Epithelial cell of alveolus of lung (primary cell): ENCODE measurements around a stretch of chr10.

- RAMPAGE, long total RNA: no peak
- RRBS: no CpG with 5 or more reads among the region's 9 CpGs
Measured at GRCh38 chr10:30901862-30902578, 129.6 kb downstream of the ZNF438 start.

DNA sequence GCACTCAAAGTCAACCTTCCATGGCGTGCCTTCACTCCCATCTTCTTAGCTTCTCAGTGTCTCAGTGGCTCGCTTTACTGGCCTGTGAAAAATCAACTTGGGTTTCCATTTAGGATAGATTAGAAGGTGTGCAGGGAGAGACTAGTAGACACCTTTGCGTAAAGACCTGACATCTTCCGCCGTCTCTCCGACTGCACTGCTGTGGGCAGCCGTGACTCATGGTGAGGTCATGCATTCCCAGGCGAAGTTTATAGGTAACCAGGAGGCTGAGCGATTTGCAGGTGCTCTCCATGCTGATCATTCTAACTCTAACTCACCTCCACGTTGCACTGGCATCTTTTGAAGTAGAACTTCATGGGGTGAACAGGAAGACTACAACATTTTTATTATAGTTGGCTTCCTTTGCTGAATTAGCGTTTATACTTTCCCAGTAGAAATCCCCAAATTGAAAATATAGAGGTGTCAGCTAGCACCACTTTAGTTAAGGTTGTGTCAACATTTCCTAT is 68.0 kb upstream of the ZNF438 start:
- RAMPAGE, long total RNA: no peak
- RRBS: no CpG with 5 or more reads among the region's 11 CpGs

GRCh38 chr10:31395684-31396221 is 76.7 kb downstream of the ZEB1 start:
- RAMPAGE, long total RNA: no peak
- RRBS: no CpG with 5 or more reads among the region's 3 CpGs

DNA sequence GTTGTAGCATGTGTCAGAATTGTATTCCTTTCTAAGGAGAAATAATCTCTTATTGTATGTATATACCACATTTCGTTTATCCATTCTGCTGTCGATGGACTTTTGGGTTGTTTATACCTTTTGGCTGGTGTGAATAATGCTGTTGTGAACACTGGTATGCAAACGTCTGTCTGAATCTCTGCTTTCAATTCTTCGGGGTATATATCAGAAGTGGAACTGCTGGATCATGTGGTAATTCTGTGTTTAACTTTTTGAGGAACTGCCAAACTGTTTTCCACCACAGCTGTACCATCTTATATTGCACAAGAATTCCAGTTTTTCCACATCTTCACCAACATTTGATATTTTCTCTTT is 270.9 kb downstream of the ZEB1 start:
- RAMPAGE, long total RNA: no peak
- RRBS: no CpG with 5 or more reads among the region's 4 CpGs

GRCh38 chr10:31758506-31759022 is 170.1 kb downstream of the ARHGAP12 start:
- RAMPAGE, long total RNA: no peak
- RRBS: no CpG with 5 or more reads among the region's 5 CpGs

DNA sequence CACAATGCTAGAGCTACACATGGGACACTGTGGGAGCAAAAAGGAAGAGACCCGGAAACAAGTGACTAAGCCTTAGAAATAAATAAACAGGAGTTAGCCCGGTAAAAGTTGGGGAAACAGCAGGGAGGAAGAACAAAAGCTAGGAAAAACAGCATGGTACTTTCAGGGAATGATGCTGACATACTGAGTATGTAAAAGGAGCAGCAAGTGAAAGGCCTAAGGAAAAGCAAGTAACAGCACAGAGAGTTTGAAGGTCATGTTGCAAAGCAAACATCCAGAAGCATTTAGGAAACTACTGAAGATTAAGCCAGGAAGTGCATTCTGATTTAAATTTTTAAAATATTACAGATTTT is 63.8 kb downstream of the ARHGAP12 start:
- RAMPAGE, long total RNA: no peak
- RRBS: 0% methylated on average over 1 of the region's 2 CpGs

DNA sequence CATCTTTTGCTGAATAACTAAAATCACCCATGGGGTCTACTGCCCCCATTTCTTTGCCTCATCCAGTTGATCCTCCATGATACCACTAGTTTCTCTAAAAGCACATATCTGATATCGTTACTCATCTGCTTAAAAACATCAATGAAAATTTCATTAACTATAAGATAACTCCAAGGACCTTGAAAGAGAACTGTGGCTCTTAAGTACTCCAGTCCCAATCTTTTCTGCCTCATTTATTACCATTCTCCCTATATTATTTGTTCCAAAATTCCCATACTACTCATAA is 56.1 kb downstream of the ARHGAP12 start:
- RAMPAGE, long total RNA: no peak
- RRBS: no CpG with 5 or more reads among the region's 1 CpG

DNA sequence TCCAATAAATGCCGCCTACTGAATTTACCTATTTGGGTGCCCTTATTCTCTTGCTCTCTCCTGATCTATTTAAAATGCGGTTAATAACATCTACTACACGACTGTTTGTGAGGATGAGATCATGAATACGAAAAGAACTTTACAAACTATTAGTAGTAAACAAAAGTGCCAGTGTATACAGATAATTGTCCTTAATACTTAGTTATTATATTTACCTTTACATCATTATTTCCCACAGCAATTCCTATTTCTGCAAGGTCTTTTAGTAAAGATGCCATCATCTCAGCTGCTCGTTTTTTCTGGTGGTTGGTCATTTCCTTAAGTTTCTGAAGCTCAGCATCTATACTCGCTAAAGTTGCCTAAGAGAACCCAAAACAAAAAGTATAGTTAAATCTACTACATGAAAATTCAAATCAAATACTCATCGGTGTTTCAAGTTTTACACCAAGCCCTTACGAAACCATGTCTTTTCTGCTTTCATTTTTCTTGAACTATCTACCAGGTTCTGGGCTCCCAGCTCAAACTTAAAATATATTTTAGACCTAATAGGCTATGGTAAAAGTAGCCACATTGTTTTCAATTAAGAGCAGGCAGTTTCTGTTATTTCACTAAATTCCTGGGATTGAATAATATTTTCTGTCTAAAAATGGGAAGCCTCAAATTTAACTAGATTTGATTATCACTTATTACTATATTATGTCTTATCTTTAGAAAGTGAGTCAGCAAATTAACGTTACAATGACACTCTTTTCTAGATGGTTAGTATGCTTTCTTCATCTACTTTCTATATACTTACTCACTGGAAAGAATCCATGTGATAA is 27.8 kb downstream of the KIF5B start:
- RAMPAGE, long total RNA: no peak
- RRBS: no CpG with 5 or more reads among the region's 9 CpGs

- RAMPAGE, long total RNA: no peak
- RRBS: no CpG with 5 or more reads among the region's 1 CpG
Measured at GRCh38 chr10:32035385-32035773, 20.8 kb downstream of the KIF5B start.

- RAMPAGE, long total RNA: no peak
- RRBS: no CpG with 5 or more reads among the region's 4 CpGs
Measured at GRCh38 chr10:32037080-32037685, 19.0 kb downstream of the KIF5B start.

- RAMPAGE, long total RNA: no peak
- RRBS: no CpG with 5 or more reads among the region's 9 CpGs
Measured at GRCh38 chr10:32356930-32357374, 10.0 kb upstream of the EPC1 start.

GRCh38 chr10:32364287-32364877 is 17.4 kb upstream of the EPC1 start:
- RAMPAGE, long total RNA: no peak
- RRBS: no CpG with 5 or more reads among the region's 3 CpGs

DNA sequence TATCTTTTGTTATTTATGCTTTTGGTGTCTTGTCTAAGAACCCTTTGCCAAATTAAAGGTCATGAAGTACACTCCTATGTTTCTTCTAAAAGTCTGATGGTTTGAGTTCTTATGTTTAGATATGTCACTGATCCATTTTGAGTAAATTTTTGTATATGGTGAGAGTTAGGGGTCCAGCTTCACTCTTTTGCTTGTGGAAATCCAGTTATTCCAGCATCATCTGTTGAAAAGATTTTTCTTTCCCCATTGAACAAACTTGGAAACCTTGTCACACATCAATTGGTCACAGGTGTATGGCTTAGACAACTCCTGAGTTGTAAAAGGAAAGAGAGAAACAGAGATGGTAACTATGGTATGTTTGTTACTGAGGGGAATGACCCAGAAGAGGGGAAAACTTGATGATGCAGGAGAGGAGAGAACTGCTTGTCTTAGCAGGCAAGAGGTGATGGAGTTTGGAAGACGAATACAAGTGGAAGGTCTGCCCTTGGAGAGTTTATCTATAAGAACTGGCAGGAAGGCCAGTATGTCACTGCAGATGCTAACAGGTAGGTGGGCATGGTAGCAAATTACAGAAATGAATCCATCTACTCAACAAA is 61.6 kb downstream of the ITGB1 start:
- RAMPAGE, long total RNA: no peak
- RRBS: no CpG with 5 or more reads among the region's 1 CpG

GRCh38 chr10:32944002-32944424 is 14.0 kb downstream of the ITGB1 start:
- RAMPAGE, long total RNA: no peak
- RRBS: no CpG with 5 or more reads among the region's 14 CpGs

GRCh38 chr10:32954864-32955823 is 2.9 kb downstream of the ITGB1 start:
- RAMPAGE, long total RNA: no peak
- RRBS: no CpG with 5 or more reads among the region's 10 CpGs

DNA sequence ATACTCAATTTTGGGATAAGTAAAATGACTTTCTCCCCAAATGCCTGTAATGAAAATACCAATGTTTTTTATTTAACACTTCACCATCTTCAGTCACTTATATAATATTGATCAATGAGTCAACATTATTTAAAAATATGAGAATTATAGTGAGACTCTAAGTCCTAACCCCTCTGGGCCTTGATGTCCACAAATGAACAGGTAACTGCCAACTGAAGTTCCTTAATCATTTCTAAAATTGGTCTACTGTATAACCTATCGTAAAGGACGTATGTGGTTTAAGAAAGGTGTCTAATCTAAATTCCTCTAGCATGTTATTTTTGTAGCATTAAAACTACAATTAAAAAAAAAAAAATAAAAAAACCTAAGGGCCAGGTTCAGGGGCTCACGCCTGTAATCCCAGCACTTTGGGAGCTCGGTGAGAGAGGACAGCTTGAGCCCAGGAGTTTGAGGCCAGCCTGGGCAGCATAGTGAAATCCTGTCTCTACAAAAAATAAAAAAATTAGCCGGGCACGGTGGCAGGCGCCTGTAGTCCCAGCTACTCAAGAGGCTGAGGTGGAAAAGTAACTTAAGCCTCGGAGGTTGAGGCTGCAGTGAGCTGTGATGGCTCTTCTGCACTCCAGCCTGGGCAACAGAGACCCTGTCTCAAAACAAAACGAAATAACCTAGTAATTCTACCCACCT is 1.8 kb downstream of the ITGB1 start:
- RAMPAGE, long total RNA: no peak
- RRBS: no CpG with 5 or more reads among the region's 9 CpGs

DNA sequence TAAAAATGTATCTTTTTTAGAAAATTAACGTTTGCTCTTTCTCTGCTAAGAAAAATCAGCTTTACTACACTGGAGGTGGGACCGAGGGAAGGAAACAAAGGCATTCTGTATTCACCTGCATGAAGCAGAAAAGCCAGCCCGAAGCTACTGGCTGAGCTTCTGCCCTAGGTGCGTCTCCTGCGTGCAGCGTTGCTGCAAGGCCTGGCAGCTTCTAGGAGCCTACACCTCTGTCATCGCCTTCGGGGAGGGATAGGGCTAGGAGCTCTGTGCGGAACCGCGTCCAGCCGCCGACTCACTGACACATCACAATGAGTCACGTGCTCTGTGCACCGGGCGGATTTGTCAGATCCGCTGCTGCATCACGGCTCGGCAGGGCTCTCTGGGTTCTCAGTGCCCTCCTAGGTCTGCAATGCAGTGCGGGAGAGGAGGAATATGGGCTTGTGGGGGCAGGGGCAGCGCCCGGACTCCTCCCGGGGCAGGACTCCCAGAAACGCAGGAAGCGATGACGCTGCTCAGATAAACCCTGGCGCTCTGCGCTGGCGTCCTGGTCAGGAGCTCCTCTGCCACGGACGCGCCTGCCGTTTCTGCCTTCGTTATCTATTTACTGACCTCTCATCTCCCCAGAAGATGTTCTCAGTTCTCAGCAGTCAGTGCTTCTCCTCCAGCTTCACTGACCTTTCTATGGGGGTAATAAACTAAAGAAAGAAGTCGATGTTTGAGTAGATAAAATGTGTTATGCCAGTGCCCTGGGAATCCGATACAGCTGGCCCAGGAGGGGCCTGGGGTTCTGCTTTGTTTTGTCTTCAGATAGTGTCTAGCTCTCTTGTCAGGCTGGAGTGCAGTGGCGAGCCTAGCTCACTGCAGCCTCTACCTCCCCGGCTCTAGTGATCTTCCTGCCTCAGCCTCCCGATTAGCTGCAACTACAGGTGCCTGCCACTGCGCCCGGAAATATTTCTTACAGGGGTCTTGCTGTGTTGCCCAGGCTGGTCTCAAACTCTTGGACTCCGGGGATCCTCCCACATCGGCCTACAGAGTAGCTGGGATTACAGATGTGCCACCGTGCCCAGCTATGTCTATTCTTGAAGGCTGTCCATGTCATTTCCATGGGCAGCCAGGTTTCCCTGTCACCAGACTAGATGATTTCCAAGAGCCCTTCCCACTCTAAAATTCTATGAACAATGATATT is 22.7 kb upstream of the ITGB1 start:
- RAMPAGE, long total RNA: no peak
- RRBS: 78% methylated on average over 1 of the region's 44 CpGs

DNA sequence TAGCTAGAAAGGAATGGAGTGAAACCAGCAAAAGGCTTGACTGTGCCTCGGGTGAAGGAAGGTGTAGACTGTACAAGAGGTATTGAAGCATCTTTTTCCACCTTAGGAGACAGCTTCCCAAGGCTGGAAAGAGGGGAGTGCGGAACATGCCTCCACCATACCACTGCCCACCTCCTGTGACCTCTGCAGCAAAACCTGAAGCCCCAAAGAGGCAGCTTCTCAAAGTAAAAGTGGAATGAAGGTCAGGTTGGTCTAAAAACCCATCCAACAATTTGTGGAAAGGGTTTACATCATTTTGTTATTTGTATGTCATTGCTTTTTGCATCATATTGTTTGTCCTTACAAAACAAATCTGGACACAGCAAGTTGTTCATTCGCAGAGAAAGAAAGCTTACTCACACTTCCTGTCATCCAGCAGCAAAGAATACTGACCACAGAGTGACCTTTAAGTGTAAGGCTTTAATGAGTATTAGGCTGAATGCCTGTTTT is 27.5 kb upstream of the ITGB1 start:
- RAMPAGE, long total RNA: no peak
- RRBS: no CpG with 5 or more reads among the region's 3 CpGs

DNA sequence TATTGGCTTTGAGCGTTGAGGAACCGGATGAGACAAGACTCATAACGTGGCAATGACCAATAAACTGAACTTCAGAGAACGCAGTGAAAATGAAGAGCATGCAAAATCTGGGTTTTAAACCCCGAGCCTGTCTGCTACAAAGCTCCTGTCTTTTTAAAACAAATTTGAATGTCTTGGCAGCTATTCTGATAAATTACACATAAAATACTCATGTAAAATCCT is 74.7 kb upstream of the ITGB1 start:
- RAMPAGE, long total RNA: no peak
- RRBS: no CpG with 5 or more reads among the region's 5 CpGs

GRCh38 chr10:33142405-33142911 is 184.4 kb upstream of the ITGB1 start:
- RAMPAGE, long total RNA: no peak
- RRBS: no CpG with 5 or more reads among the region's 5 CpGs